ENCODE measurements around the genes GPR18 and TMTC4.

DNA sequence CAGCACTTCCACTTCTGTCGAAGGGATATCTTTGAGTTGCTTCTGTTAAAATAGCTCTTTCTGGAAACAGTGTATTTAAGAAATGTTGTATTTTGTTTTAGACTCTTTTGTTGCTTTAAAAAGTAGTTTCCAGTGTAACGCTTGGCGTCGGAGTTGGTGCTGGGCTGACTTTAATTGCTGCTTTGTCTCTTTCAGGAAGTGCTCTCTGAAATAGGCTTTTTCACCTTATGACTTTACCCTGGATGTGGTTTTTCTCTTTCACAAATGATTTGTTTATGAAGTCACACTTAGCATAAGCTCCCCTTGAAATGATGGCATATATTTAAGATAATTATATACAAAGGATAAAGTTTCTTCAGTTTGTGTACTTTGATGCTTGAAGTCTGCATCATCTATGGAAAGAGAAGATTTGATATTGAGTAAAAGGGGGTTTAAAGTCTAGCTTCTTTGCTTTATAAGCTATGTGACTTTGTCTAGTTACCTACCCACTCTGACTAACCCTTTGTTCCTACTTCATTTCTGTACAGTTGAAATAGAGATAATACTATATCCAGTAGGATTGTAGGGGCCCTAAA lies at the start of gene GPR18:
TSS of gene GPR18 (minus strand) at position 185 of the 575 bp plus-strand sequence.
- RRBS = no CpG with 5 or more reads among the region's 4 CpGs

- RRBS = no CpG with 5 or more reads among the region's 10 CpGs
Observed at GRCh38 chr13:99357749-99358455, 50.7 kb upstream of the GPR183 start.

- RRBS = no CpG with 5 or more reads among the region's 12 CpGs
Observed at GRCh38 chr13:99358527-99359223, 51.5 kb upstream of the GPR183 start.

DNA sequence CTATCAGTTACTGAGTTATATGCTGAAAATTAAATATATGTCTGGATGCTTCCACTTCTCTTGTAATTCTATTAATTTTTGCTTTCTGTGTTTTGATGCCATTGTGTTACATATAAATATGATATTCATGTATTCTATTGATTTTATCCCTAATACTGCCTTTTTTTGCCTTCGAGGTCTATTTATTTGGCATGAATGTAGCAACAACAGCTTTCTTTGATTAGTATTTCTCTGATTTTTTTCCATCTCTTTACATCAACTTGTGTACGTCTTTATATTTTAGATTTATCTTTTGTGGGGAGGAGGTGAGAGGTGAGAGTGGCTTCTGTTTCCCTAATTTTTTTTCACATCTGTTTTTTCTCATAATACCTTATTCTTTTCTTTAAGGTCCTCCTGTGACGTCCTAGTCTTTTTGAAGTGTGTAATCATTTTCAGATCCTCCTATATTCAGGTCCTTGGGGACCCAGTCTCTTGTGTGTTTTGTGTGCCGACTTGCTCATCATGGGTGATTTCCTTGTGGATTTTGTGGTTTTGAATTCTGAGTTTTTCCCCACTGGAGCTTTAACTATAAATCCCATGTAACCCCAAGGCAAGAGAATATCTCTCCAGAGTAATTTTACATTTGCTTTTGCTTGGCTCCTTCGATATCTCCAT lies 58.7 kb upstream of the GPR183 start:
- RRBS = no CpG with 5 or more reads among the region's 5 CpGs

GRCh38 chr13:99380604-99381303 lies 73.6 kb upstream of the GPR183 start:
- RRBS = no CpG with 5 or more reads among the region's 13 CpGs

DNA sequence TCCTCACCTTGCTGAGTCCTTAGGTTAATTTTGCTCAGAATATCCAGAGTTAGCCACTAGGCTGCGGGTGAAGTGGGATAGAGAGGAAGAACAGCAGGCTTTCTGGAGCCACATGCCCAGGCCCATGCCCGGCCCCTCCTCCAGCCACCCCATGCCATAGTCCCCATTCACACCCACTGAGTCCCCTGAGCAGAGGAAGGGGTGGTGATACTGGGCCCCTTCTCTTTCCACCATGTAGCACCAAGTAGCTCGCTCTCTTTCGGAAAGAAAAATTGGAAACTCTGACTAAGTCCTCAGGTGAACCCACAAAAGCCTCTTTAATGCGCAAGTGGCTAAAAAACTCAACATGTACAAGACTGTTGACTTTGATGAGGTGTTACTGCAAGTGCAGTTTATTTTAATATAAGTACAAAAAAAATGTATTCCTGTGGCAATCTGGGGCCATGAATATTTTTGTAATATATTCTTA lies 76.8 kb upstream of the GPR183 start:
- RRBS = no CpG with 5 or more reads among the region's 5 CpGs

DNA sequence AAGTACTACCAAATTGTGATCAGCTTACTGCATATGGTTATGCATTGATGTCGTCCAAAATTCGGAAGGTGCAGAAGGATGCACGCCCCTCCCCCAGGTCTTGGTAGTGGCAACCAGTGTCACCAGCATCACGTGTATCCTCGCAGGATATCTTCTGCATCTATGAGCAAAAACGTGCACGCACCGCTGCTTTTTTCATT lies 61.5 kb upstream of the TM9SF2 start:
- RRBS = no CpG with 5 or more reads among the region's 8 CpGs

GRCh38 chr13:99578380-99578997 lies 28.0 kb upstream of the CLYBL start:
- RRBS = no CpG with 5 or more reads among the region's 5 CpGs

- RRBS = no CpG with 5 or more reads among the region's 2 CpGs
Observed at GRCh38 chr13:99718113-99718685, 111.7 kb downstream of the CLYBL start.

- RRBS = no CpG with 5 or more reads among the region's 15 CpGs
Observed at GRCh38 chr13:99724677-99725449, 118.4 kb downstream of the CLYBL start.

GRCh38 chr13:99979428-99979806 lies 2.2 kb upstream of the ZIC2 start:
- RRBS = 6% methylated on average over 1 of the region's 28 CpGs

GRCh38 chr13:99979813-99980449 lies 1.7 kb upstream of the ZIC2 start:
- RRBS = 2% methylated on average over 21 of the region's 56 CpGs

GRCh38 chr13:100129673-100129924 lies 40.7 kb downstream of the PCCA start:
- RRBS = no CpG with 5 or more reads among the region's 2 CpGs

DNA sequence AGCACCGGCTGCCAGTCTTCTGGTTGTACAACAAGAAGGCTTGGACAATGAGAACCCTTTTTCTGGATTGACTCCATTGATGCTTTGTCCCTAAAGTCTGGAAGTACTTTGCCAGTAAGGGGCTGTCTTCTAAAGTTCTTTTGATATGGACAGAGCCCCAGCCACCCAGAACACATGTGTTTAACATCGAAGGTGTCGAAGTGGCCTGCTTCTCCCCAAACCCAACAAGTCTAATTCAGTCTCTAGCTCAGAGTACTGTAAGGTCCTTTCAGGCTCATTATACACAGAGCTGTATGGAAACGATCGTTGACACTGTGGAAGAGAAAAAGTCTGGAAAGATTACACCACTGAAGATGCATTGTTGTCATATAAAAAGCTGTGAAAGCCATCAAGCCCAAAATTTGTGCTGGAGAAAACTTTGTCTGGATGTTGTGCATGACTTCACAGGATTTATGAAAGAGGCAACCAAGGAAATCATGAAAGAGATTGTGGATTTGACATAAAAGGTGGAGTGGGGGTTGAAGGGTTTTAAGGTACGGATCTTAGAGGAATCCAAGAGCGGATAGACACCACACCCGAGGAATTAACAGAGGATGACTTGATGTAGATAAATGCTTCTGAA lies 236.9 kb downstream of the PCCA start:
- RRBS = no CpG with 5 or more reads among the region's 8 CpGs

GRCh38 chr13:100392520-100393357 lies 195.8 kb downstream of the GGACT start:
- RRBS = no CpG with 5 or more reads among the region's 4 CpGs

- RRBS = no CpG with 5 or more reads among the region's 28 CpGs
Observed at GRCh38 chr13:100523424-100524384, 64.9 kb downstream of the GGACT start.

GRCh38 chr13:100674305-100674983 lies at the start of gene TMTC4:
Gene TMTC4 (minus strand): TSS chr13:100674795.
- RRBS = 1% methylated on average over 19 of the region's 98 CpGs

GRCh38 chr13:100674984-100675553 lies 474 bp upstream of the TMTC4 start:
- RRBS = 2% methylated on average over 23 of the region's 53 CpGs

DNA sequence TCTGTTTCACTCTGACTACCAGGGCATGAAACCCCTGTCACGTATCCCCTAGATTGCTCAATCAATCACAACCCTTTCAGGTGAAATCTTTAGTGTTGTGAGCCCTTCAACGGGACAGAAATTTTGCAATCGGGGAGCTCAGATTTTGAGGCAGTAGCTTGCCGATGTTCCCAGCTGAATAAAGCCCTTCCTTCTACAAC lies 176.8 kb downstream of the FGF14 start:
- RRBS = no CpG with 5 or more reads among the region's 4 CpGs

Data from cardiac fibroblast (primary cell).